Tibial artery (tissue), 1 donor: ENCODE measurements around a stretch of chr9.

- PRO-cap = no peak
Observed at GRCh38 chr9:93468621-93468984, 15.2 kb upstream of the FAM120AOS start.

DNA sequence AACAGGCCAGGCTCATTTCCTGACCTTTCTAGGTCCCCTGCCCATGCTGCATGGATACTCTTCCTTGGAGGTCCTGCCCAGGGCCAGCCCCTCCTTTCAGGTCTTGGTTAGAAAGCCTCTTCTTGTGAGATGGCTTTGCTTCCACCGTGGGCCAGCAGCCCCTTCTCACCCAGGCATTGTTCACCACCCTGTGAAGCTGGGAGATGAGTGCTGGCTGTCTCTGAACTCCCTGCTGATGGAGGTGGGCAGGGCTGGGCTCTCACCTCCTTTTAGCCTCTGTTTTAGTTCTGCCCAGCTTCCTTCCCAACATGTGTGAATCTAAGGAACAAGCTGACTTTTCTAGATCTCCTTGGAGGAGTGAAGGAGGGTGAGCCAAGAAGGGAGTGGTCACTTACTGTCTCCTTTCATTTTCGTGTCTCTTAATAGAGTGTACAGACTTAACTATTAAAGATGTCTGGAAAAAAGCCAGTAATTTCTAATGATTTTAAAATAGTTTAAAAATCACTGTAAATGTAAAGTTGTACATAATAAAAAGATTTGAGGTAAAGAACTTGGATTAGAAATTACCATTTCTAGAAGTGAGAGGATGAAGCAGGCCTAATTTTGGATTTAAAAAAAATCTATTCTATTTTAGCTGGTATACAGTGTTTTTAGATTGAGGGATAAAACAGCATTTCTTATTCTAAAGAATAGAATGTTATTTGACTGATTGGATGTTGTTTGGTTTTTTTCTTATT lies 15.8 kb upstream of the FAM120AOS start:
- PRO-cap = no peak

- PRO-cap = no peak
Observed at GRCh38 chr9:93594004-93594539, 17.7 kb downstream of the PHF2 start.

- PRO-cap = no peak
Observed at GRCh38 chr9:93603671-93604464, 27.5 kb downstream of the PHF2 start.

DNA sequence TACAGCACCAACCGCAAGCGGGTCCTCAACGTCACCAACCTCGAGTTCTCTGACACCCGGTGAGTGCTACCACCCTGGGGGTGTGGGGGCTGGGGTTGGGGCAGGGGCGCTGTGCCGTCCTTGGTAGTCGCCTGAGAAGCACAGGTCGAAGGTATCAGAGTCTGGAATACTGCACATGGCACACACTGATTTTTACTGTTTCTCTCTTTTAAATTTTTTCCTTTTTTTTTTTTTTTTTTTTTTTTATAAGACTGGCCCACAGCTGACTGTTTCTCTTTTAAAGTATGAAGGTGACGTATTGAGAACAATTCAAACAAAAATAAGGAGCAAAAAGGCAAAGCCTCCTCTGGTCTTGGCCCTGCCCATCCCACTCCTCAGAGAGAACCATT lies 72.8 kb downstream of the PHF2 start:
- PRO-cap = no peak

DNA sequence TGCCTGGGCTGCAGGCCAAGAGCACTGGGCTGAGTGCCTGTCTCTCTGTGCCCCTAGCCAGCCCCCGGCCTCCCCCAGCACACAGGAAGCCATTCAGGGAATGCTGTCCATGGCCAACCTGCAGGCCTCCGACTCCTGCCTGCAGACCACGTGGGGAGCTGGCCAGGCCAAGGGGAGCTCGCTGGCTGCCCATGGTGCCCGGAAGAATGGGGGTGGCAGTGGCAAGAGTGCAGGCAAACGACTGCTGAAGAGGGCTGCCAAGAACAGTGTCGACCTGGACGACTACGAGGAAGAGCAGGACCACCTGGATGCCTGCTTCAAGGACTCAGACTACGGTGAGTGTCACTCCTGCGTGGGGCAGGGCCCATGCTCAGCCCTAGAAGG lies 97.1 kb downstream of the PHF2 start:
- PRO-cap = no peak

DNA sequence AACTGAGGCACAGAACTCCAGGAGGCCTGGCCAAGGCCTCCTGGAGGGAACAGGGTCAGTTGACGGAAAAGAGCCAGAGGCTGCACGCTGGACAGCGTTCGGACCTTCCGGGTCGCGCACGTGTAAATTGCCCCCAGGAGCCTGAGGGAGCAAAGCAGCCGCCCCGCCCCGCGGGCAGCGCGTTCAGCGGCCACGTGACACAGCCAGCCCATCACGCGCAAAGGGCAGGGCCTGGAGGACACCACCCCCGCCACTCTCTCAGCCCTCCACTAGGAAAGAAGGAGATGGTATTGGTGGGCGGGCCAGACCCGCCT lies 81.4 kb downstream of the PTPDC1 start:
- PRO-cap = bidirectional peak, plus-strand start outside the sequence, minus-strand start at position 185 of the sequence

- PRO-cap = no peak
Observed at GRCh38 chr9:94554338-94555572, 38.9 kb downstream of the FBP2 start.

DNA sequence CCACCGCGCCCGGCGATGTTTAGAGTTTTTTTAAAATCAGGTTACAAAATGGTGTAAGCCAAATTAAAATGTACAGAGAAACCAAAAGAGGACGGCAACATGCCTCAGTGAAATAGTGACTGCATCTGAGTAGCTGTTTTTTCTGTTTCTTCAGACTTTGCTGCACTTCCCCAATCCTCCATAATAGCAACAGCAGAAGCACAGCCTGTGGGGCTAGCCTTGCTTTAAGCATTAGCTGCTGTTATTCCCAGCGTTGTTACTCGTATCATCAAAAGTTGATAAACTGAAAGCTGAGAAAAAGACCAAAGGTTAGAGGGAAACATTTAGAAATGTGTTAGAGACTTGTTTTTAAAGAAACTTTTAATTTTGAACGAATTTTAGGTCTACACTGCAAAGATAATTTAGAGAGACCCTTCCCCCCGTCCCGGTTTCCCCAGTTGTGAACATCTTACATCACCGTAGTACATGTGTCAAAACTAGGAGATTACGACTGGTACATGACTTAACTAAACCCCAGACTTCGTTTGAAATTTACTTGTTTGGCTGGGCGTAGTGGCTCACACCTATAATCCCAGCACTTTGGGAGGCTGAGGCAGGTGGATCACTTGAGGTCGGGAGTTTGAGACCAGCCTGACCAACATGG lies 28.3 kb upstream of the FBP1 start:
- PRO-cap = no peak

- PRO-cap = no peak
Observed at GRCh38 chr9:94668562-94669246, 29.4 kb upstream of the FBP1 start.

- PRO-cap = no peak
Observed at GRCh38 chr9:94759979-94760545, 33.6 kb downstream of the AOPEP start.

GRCh38 chr9:94805474-94806061 lies 79.1 kb downstream of the AOPEP start:
- PRO-cap = no peak

DNA sequence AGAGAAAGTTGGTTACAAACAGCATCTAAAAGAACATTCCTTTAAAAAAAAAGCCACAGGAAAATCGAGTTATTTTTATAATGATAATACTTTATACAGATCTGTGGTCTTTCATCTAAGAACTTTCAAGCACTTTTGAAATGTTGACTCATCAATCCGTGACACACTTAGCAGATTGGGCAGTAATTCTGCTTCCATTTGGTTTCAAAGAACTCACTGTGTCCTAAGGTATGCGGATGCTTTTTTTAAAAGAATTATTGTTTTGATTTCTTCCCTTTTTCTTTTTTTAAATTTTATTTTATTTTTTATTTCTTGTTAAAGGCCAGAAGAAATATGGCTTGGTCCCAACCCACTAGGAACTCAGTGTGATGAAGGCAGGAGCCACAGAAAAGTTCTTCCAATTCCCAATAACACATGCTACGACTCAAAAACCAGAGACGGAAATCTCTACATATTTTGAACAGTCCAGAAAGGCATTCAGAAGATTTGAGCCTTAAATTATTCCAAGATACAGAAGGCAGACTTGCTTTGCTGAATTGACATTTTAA lies 147.9 kb downstream of the AOPEP start:
- PRO-cap = no peak

DNA sequence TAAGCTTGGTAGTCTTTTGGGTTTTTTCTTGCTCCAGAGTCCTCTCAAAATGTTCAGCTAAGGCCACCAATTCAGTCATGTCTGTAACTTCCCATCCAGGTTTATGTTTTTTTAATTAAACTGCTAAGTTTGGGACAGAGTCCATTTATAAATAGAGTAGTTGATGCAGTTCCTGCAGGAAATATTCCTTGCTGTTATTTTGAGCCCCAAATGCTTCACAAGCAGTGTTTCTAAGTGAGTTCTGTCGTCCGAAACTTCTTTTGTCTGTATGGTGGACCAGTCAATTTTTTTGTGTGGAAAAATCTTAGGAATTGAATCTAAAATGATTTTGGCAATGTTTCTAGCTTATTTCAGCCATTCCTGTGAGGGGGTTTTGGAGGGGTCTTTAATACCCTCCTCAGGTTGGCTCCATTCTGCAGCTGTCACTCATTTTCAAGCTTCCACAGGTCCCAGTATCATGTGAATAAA lies 155.0 kb downstream of the AOPEP start:
- PRO-cap = no peak

DNA sequence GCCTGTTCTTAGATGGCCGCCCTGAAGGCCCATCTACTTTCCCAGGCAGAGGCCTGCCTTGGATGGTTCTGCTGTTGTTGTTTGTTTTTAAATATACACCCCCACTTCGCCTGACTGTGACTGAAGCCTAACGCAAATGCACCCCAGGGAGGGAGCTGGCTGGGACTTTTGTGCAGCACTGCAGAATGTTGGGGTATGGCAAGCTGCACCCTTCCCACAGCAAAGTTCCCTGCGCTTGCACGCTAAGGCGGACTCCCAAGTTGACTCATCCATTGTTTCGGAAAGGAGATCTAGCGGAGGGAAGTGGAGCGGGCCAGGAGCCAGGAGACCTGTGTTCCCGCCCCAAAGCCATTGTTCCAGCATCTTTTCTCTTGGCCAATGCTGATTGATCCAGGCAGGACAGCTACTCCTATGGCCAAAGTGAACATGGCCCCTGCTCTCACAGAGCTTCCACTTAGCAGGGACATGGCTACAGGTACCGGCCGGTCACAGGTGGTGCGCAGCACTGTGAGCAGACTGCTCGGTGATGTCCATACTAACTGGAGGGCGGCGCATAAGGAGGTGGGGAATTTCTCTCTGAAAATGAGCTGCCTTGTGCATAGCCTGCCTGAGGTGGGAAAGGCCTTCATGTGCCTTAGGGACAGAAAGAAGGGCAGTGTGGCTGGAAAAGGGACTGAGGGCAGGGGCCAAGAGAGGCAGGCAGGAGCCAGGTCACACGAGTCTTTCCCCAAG lies 203.0 kb downstream of the AOPEP start:
- PRO-cap = no peak

DNA sequence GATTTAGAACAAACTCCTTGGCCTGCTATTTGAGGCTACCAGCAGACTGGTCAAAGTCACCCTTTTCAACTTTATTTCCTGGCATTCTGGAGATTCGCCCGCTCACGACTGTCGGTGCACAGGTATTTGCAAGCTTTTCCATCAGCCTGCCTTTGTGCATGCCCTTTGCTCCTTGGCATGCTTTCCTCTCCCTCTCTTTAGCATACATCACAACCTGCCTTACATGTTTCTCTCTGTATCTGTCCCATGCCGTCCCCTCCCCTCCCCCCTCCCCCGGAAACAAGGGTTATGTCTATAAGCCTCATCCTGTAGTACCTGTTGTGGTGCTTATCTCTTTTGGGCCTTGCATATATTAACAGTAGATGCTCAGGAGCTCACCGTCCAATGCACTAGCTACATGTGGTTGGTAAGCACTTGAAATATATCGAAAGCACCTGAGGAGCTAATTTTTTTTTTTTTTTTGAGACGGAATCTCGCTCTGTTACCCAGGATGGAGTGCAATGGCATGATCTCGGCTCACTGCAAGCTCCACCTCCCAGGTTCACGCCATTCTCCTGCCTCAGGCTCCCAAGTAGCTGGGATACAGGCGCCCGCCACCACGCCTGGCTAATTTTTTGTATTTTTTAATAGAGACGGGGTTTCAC lies 257.2 kb downstream of the AOPEP start:
- PRO-cap = no peak

- PRO-cap = no peak
Observed at GRCh38 chr9:94984823-94985630, 258.5 kb downstream of the AOPEP start.

- PRO-cap = no peak
Observed at GRCh38 chr9:94988784-94989094, 262.2 kb downstream of the AOPEP start.

- PRO-cap = bidirectional peak, plus-strand start at chr9:95004989, minus-strand start at chr9:95004839; bidirectional peak, plus-strand start at chr9:95005165, minus-strand start at chr9:95005164
Observed at GRCh38 chr9:95004755-95005484, 278.4 kb downstream of the AOPEP start.

DNA sequence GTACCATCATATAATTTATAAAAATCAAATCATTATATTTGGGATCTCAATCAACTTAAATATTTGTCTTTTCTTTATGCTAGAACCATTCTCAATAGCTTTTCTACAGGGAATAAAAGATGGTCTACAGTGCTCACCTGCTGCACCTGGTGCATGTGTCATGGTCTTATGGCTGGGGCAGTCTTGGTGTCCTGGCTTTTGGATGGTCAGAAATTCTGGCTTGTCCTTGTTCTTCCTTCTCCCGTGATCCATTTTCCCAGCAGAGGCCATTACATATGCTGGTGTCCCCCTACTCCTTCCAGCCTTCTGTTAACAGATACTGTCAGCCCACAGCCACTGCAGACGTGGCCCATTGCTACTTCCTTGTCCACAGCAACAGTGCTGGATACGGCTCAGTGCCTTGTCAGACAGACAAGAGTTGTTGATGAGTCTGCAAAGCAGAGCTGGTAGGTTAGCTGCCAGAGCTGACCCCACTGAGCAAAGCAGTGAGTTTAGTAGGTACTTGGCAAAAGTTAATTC lies 292.4 kb downstream of the FANCC start:
- PRO-cap = no peak